Mammary epithelial cell (primary cell): ENCODE data around the gene CCDC73.

GRCh38 chr11:31809964-31810815, 932 bp downstream of the PAX6 start:
- CAGE, long polyA plus RNA = no peak
- RRBS = 4% methylated on average over 21 of the region's 89 CpGs

DNA sequence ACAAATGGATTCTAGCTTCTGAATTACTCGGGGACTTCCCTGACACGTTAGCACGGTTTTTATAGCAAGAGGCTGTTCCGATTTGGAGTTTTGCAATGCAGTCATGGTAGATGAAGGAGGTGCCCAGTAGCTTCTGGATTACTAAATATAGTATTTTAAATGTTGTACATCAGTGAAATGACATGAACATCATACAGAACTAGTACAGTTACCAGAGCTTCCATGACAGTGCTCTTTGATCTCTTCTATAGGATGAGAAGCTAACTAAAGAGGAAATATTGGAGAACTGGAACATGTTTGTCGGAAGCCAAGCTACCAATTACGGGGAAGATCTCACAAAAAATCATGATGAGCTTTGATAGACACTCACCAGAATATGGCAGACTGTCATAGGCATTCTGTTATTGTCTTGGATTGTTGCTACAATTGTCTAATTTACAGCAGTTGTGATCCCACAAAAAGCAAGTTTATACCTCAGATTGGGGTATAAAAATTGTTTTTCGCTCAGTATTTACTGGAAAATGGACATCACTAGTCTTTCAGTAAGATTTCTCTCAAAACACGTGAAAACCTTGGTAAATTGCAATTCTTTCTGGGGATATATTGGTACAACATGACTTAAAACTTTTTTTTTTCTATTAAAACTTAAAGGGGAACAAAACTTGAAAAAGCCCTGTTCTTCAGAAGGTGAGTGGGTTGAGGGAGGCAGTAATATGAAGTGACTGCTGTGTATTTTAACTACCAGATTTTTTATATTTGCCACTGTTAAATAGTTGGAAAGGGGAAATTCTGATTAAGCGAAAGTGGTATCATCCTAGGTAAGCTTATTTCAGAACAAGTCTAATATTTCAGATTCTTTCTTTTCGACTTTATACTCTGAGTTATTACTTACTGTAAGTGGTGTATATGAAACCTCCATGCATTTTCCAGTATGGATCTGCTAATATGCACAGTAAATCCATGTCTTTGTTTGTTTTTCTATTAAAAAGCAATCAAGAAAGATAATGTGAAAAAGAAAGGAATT, 13.6 kb downstream of the RCN1 start:
- CAGE, long polyA plus RNA = no peak
- RRBS = no CpG with 5 or more reads among the region's 10 CpGs

- CAGE, long polyA plus RNA = no peak
- RRBS = no CpG with 5 or more reads among the region's 7 CpGs
Measured at GRCh38 chr11:32391980-32392643, 43.2 kb downstream of the WT1 start.

- CAGE, long polyA plus RNA = no peak
- RRBS = 8% methylated on average over 26 of the region's 65 CpGs
Measured at GRCh38 chr11:32426627-32427508, 8.5 kb downstream of the WT1 start.

DNA sequence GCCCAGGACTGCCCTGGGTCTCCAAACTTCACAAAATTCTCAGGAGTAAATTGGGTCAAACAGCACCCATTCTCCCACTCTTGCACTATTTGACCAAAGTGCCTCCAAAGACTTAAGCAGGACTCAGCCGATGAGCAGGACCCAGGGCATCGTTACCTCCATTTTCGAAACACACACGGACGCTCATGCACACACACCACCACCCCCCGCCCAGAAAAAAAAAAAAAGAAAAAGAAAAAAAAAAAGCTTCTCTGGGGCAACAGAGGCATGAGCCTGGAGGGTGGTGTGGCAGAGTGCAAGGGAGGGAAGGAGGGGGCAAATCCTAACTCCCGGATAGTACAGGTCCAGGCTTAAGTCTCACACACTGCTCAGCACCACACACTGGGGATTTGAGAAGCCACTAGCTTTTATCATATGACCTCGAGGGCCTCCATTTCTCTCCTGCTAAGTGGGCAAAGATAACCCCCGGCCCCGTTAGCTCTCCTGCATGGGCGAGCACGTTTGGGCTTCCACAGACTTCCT, 5.5 kb downstream of the WT1 start:
- CAGE, long polyA plus RNA = no peak
- RRBS = no CpG with 5 or more reads among the region's 12 CpGs

GRCh38 chr11:32794270-32794779, at the start of gene CCDC73:
Gene CCDC73 (minus strand): TSS chr11:32794662.
- CAGE, long polyA plus RNA = no peak
- RRBS = no CpG with 5 or more reads among the region's 19 CpGs

GRCh38 chr11:33160070-33160582, 1.2 kb downstream of the CSTF3 start:
- CAGE, long polyA plus RNA = no peak
- RRBS = no CpG with 5 or more reads among the region's 8 CpGs

- CAGE, long polyA plus RNA = no peak
- RRBS = no CpG with 5 or more reads among the region's 5 CpGs
Measured at GRCh38 chr11:33161813-33162132, 493 bp upstream of the CSTF3 start.

DNA sequence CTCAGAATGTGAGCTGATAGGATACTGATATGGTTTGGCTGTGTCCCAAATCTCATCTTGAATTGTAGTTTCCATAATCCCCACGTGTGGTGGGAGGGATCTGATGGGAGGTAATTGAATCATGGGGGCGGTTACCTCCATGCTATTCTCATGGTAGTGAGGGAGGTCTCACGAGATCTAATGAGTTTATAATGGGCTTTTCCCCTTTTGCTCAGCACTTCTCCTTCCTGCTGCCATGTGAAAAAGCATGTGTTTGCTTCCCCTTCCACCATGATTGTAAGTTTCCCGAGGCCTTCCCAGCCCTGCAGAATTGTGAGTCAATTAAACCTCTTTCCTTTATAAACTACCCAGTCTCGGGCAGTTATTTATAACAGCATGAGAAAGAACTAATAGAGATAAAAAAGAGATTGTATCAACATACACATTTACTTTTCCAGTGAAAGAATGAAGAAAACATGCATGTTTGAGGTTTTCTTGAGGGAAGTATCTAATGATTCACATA, 17.3 kb upstream of the CSTF3 start:
- CAGE, long polyA plus RNA = no peak
- RRBS = no CpG with 5 or more reads among the region's 5 CpGs

DNA sequence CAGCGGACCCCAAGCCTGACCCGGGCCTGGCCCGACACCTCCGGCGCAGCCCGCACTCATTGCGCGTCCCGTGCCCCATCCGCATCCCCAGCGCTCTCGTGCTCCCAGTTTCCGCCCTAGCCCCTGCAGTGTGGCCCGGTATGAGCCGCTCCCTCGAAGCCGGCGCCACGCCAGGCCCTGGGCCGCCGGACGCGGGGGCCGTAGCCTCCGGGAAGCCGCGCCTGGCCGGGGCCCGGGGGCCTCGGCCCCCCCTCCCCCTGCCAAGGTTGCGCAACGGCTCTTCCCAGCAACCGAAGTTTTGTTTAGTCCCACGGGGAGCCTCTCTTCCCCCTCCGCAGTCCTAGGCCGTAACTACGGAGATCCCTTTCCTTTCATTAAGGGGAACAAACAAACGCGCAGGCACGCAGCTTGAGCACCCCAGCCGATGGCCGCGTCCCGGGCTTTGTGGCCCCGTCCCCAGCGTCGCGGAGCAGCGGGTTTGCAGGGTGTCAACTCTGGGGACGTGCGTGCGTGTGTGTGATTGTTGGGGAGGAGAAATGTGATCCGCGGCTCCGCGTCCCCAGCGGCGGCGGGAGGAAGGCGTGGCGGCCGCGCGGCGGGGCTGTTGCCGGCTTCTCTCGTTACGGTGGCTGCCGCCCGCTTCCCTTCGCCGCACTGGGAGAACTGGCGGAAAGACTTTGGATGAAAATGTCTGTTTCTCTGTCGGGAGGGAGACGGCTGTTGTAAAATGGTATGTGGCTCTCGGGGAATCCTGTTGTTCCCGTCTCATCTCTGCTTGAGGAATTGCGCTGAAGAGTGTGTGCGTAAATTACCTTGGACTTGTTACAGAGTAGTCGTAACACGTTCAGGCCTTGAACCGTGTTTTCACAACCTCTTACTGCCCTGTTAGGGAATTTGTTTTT, 1.0 kb downstream of the HIPK3 start:
- CAGE, long polyA plus RNA = no peak
- RRBS = 1% methylated on average over 10 of the region's 82 CpGs

- CAGE, long polyA plus RNA = no peak
- RRBS = no CpG with 5 or more reads among the region's 7 CpGs
Measured at GRCh38 chr11:33258863-33259284, 1.7 kb downstream of the HIPK3 start.

GRCh38 chr11:33324357-33325042, 51.4 kb upstream of the KIAA1549L start:
- CAGE, long polyA plus RNA = no peak
- RRBS = no CpG with 5 or more reads among the region's 4 CpGs

DNA sequence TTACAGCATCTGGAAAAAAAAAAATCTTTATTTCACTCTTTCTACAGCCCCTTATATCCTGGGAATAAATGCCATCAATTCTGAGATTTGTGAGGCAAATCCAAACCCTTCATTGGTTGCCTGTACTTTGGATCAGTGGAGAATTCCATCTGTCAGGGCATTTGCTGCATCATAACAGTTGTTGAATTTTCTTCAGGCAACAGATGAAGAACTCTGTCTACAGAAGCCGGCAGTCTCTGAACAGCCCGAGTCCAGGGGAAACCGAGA, 82.4 kb downstream of the C11orf91 start:
- CAGE, long polyA plus RNA = no peak
- RRBS = 98% methylated on average over 3 of the region's 3 CpGs

- CAGE, long polyA plus RNA = no peak
- RRBS = no CpG with 5 or more reads among the region's 14 CpGs
Measured at GRCh38 chr11:33633203-33633855, 67.3 kb downstream of the C11orf91 start.

- CAGE, long polyA plus RNA = no peak
- RRBS = no CpG with 5 or more reads among the region's 1 CpG
Measured at GRCh38 chr11:33704711-33705114, 4.1 kb upstream of the C11orf91 start.

DNA sequence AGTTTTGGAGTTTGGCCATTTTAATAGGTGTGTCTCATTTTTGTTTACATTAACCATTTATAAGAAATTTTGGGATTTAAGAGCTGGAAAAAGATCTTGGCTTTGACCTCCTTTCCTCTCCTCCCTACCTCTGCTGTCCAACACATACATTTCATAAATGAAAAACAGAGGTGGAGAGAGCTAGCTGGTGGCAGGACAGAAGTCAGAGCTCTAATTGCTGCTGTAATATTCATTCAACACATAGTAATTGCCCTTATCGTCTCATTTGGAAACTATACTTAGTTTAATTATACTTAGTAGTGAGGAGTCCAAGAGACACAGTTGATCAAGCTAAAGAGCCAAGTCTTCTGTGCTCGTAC, 15.0 kb upstream of the C11orf91 start:
- CAGE, long polyA plus RNA = no peak
- RRBS = no CpG with 5 or more reads among the region's 2 CpGs

- CAGE, long polyA plus RNA = no peak
- RRBS = no CpG with 5 or more reads among the region's 7 CpGs
Measured at GRCh38 chr11:33723080-33724001, 12.9 kb downstream of the CD59 start.

- CAGE, long polyA plus RNA = no peak
- RRBS = no CpG with 5 or more reads among the region's 2 CpGs
Measured at GRCh38 chr11:33756944-33757276, 17.4 kb downstream of the FBXO3 start.

DNA sequence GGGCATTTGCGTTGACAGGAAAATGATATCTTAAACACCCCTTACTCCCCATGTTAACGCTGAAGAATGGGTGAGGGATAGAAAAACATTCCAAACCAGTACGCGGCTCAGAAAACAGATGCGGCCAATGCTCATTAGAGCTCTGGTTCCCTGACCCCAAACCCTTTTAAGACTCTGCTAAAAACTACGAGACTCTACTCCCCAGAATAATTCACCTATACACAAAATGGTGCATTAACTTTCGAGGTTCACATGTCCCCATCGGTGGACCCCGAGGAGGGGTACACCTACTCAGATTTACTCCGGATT, 23.5 kb downstream of the LMO2 start:
- CAGE, long polyA plus RNA = no peak
- RRBS = no CpG with 5 or more reads among the region's 10 CpGs

GRCh38 chr11:33921195-33921634, 29.3 kb upstream of the LMO2 start:
- CAGE, long polyA plus RNA = no peak
- RRBS = no CpG with 5 or more reads among the region's 5 CpGs